SUDHL5 (cell line): ENCODE measurements around a stretch of chr10.

GRCh38 chr10:30611824-30612374 is 17.7 kb downstream of the LYZL2 start:
- PRO-cap: no peak

DNA sequence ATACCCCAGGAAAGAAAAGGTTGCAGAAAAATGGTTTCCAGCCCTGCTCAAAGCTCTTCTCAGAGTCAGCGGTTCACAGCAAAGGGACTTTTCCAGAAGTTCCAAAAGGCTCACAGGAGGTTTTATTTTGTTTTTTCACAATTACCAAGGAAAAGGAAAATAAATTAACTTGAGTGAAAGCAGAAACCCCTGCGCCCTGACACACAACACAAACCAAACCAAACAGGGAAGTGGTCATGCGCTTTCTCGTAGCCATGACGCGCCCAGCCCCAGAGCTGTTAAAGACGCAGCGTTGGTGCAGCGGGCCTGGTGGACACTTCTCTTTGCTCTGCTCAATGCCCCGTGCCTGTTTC is 134.3 kb upstream of the LYZL2 start:
- PRO-cap: no peak

GRCh38 chr10:30811834-30813121 is 182.7 kb upstream of the LYZL2 start:
- PRO-cap: no peak

DNA sequence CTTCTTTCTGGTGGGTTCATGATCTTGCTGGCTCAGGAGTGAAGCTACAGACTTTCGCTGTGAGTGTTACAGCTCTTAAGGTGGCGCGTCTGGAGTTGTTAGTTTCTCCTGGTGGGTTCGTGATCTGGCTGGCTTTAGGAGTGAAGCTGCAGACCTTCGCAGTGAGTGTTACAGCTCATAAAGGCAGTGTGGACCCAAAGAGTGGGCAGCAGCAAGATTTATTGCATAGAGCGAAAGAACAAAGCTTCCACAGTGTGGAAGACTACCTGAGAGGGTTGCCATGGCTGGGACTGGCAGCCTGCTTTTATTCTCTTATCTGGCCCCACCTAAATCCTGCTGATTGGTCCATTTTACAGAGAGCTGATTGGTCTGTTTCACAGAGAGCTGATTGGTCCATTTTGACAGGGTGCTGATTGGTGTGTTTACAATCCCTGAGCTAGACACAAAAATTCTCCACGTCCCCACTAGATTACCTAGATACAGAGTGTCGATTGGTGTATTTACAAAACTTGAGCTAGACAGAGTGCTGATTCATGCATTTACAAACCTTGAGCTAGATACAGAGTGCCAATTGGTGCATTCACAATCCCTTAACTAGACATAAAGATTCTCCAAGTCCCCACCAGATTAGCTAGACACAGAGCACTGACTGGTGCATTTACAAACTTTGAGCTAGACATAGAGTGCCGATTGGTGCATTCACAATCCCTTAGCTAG is 129.6 kb downstream of the ZNF438 start:
- PRO-cap: no peak

DNA sequence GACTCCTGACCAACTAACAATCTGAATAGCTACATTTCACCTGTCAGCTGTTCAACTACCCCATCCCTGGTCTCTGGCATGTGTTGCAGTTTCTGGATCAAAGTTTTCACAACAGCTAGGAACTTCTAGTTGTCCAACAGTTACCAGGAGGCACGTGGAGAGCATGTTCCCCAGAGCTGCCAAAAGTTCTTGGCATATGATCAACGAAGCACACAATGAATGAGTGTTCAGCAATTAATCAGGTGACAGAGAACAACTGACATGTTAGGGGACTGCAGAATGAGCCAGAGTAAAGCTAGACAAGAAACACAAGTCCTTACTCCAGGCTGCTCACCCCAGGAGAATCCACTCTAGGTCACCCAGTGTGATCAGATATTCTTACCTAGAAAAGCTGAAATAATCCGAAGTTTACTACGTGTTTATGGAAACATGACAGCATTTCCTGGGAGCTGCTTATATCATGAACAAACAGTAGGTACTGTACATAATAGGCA is 50.7 kb downstream of the ZNF438 start:
- PRO-cap: no peak

DNA sequence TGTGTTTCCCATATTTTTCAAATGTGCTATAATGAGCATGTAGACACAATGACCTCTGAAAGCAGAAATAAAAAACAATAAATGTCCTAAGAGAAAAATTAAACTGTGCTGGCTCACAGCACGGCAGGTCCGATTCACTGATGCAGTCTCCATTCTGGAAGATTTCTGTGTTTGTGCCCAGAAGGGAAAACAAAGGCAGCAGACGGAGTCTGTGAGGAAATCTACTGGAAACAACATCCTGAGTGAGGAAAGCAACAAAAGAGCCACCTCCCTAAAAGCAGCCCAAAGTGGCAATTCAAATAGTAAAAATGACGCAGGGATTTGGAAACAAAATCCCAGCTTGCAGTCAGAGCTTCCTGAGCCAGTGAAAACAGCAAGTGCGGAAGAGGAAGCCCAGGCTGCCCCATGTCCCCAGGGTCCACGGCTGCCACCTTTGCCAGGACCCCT is 231.5 kb downstream of the ARHGAP12 start:
- PRO-cap: no peak

- PRO-cap: no peak
Observed at GRCh38 chr10:31808427-31809053, 120.1 kb downstream of the ARHGAP12 start.

DNA sequence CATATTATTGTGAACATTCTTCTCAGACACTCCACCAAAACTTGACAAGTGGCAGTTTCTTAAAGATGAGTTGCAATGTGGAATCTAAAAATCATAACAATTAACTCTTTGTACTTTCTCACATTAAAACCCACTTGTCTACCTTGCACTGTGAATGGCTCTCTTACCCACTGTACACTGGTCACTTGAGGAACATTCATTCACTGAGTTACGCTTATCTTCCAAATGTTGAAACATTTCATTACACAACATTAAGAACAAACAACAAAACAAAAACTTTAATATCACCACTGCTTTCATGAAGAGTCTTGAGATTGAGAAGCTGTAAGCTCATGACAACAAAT is 44.2 kb downstream of the ARHGAP12 start:
- PRO-cap: no peak

DNA sequence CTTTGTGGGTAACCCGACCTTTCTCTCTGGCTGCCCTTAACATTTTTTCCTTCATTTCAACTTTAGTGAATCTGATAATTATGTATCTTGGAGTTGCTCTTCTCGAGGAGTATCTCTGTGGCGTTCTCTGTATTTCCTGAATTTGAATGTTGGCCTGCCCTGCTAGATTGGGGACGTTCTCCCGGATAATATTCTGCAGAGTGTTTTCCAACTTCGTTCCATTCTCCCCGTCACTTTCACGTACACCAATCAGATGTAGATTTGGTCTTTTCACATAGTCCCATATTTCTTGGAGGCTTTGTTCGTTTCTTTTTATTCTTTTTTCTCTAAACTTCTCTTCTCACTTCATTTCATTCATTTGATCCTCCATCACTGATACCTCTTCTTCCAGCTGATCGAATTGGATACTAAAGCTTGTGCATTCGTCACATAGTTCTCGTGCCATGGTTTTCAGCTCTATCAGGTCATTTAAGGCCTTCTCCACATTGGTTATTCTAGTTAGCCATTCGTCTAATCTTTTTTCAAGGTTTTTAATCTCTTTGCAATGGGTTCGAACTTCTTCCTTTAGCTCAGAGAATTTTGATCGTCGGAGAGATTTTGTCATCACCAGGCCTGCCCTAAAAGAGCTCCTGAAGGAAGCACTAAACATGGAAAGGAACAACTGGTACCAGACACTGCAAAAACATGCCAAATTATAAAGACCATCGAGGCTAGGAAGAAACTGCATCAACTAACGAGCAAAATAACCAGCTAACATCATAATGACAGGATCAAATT is 37.0 kb downstream of the ARHGAP12 start:
- PRO-cap: no peak

GRCh38 chr10:32021985-32022431 is 34.2 kb downstream of the KIF5B start:
- PRO-cap: no peak

- PRO-cap: no peak
Observed at GRCh38 chr10:32022658-32023226, 33.5 kb downstream of the KIF5B start.

GRCh38 chr10:32051815-32052361 is 4.3 kb downstream of the KIF5B start:
- PRO-cap: no peak

DNA sequence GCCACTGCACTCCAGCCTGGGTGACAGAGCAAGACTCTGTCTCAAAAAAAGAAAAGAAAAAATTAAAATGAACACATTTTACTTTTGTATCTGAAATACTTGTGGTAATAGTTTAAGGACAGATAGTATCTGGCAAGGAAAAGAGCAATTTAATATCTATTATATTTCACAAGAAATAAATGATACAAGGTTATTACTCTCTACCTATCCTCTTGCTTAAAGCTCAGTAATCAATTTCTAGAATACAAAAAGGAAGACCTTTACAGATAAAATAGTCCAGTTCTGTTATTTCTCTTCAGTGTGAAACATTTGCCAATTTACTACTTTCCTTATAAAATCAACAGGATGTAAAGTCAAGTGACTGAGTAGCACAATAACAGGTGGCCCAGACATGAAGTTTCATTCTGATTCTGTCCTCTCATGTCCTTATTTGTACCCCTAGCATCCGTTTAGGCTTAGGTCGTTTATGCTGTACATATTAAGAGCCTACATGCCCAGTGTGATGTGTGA is 29.3 kb downstream of the EPC1 start:
- PRO-cap: no peak

DNA sequence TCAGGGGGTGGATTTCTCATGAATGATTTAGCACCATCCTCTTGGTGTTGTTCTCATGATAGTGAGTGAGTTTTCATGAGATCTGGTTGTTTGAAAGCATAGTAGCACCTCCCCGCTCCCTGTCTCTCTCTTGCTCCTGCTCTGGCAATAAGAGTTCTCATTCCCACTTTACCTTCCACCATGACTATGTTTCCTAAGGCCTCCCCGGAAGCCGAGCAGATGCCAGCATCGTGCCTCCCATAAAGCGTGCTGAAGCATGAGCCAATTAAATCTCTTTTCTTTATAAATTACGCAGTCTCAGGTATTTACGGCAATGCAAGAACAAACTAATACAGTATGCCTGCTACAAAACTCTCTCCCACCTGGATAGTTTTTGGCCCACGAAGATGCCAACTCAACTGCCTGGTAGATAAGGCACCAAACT is 15.4 kb upstream of the EPC1 start:
- PRO-cap: no peak

- PRO-cap: bidirectional peak, plus-strand start at chr10:32377748, minus-strand start at chr10:32377553; bidirectional peak, plus-strand start at chr10:32378026, minus-strand start at chr10:32377774
Observed at GRCh38 chr10:32377442-32378109, 30.6 kb upstream of the EPC1 start.

GRCh38 chr10:32384274-32384783 is 37.4 kb upstream of the EPC1 start:
- PRO-cap: no peak

- PRO-cap: no peak
Observed at GRCh38 chr10:32446810-32447136, 833 bp downstream of the CCDC7 start.

DNA sequence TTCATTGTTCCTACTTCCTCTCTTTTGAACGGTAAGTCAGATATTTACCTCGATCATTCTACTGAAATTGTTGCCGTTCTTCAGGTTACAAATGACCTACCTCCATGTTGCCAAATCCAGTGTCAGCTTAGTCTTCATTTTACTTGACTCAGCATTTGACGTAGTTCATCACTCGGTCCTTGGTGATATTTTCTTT is 1.1 kb downstream of the CCDC7 start:
- PRO-cap: no peak

DNA sequence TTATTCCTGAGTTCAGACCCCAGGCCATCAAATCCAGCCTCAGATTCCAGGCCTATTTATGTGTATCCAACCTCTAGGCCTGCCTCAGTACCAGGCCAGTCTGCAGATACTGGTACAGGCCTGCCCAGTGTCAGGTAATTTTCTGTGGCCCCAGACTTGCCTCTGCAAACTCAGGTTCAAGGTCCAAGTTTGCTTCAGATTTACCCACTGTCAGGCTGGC is 169.8 kb downstream of the ITGB1 start:
- PRO-cap: no peak

DNA sequence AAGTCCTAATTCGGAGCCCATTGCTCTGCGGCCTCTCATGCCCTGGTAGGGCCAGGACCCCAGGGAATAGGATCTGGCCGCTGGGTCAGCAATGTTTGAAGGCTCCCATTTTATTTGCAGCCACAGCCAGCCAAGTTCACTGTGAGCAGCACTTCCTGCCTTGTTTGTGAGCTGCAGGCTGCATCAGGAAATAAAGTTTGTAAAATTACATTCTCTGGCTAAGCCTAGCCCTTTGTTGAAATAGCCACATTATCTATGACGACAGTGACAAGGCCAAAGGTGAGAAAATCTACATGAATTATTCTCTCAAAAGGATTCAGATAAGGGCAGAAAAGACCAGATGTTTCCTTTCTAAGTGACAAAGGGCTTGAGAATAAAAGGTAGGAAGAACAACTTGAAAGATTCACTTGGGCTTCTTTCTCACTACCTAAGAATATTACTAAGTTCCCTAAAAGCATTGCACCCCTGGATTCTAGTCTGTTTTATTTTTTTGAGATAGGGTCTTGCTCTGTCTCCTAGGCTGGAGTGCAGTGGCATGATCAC is 23.8 kb upstream of the ITGB1 start:
- PRO-cap: bidirectional peak, plus-strand start at position 249 of the sequence, minus-strand start at position 166 of the sequence